Metastatic Liver Carcinoma in the Adrenal Gland (tissue), 2 donors: ENCODE measurements around a stretch of chrX.

DNA sequence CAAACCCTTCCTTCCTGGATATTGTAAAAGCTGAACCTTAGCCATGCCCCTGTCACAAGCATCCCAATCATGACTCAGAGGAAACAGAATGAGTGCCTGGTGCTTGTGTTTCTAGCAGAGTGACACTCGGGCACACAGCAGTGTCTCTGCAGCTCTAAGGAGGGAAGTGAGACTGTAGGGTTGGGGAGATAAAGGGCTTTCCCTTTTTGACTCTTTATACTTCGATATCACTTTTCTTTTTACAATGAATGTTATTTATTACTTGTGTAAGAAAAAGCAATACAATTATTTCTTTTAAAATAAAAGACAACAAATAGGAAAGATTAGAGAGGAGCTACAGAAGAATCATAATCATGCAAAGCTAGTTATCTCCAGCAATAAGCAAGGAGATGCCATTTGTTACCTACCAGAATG lies 83.2 kb downstream of the AKAP4 start:
- PRO-cap, 2 experiments, result no peak in any of the 2 experiments

GRCh38 chrX:50668844-50669405 lies 145.1 kb downstream of the SHROOM4 start:
- PRO-cap, 2 experiments, result no peak in any of the 2 experiments

- PRO-cap, 2 experiments, result no peak in any of the 2 experiments
Observed at GRCh38 chrX:51744109-51744571, 898 bp downstream of the GSPT2 start.

DNA sequence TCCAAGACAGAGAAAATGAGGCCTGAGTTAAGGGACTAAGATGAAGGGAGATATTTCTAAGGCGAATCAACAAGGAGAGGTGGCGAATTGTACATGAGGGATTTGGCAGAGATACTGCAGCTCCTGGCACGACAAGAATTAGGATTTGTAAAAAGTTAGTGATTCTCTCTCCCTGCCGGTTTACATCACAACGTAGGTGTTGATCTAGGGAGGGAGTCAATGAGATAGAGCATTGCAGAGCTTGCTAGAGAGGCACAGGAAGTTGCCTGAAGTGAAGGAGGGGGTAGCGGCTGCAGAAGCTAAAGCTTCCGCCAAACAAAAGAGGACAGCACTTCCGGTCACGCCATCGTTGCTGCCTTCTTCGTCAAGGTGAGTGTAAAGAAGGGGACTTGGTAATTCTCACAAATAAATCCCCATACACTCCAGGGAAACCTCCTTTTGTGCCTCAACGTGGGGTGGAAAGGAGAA lies 59.5 kb downstream of the GSPT2 start:
- PRO-cap, 2 experiments, result no peak in any of the 2 experiments

- PRO-cap, 2 experiments, result no peak in any of the 2 experiments
Observed at GRCh38 chrX:51873770-51874274, 19.6 kb upstream of the MAGED1 start.

DNA sequence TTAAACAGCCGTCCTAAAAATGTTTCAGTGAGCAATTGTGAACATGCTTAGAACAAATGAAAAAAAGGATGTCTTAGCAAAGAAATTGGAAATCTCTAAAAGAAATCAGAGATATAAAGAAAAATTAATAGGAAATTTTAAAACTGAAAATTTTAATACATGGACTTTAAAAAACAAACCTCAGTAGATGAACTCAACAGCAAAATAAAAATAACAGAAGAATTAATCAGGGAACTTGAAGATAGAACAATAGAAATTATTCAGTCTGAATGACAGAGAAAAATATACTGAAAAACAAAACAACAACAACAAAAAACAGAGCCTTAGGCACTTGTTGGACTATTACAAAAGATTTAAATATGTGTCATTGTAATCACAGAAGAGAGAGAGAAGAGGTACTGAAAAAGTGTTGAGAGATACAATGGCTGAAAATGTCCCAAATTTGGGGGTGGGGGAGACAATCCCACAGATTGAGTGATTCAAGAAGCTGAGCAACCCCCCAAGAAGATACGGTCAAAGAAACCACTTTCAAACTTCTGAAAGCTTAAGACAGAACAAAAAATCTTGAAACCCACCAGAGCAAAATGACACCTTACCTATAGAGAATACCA lies 9.6 kb upstream of the MAGED1 start:
- PRO-cap, 2 experiments, result no peak in any of the 2 experiments

DNA sequence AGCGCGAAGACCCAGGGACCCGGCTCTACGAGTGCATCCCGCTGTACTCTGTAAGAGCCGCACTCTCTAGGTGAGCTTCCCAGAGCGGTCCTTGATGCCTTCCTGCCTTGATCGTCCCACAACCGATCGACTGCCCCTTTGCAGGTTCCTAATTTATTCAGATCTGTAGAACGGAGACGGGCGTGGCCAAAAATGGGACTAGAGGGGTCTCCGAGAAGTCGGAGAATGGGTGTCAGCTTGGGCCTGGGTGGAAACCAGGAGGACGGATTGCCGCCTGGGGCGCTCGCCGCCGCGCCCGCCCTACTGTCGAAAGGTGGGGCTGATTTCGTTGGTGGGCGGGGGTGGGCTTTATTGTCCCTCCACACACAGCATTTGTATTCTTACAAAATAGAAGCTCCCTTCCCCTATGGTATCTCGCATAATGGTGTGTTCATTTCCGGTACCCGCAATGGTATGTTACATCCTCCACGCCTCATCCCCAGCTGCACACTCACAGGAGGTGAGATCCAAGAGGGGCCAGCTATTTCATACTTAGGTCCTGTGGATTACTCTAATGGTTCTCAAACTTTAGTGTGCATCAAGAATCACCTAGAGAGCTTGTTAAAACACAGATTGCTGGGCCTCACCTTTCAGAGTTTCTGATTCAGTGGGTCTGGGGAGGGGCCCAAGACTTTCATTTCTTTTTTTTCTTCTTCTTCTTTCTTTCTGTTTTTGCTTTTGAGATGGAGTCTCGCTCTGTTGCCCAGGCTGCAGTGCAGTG lies 42.4 kb upstream of the FAM156A start:
- PRO-cap, 2 experiments, result no peak in any of the 2 experiments

- PRO-cap, 2 experiments, result peak in 2 of 2 experiments; most common minus-strand start chrX:53082110 (in 2)
Observed at GRCh38 chrX:53081642-53082276, 408 bp upstream of the TSPYL2 start.

- PRO-cap, 2 experiments, result no peak in any of the 2 experiments
Observed at GRCh38 chrX:53188836-53189983, 35.8 kb downstream of the KDM5C start.

DNA sequence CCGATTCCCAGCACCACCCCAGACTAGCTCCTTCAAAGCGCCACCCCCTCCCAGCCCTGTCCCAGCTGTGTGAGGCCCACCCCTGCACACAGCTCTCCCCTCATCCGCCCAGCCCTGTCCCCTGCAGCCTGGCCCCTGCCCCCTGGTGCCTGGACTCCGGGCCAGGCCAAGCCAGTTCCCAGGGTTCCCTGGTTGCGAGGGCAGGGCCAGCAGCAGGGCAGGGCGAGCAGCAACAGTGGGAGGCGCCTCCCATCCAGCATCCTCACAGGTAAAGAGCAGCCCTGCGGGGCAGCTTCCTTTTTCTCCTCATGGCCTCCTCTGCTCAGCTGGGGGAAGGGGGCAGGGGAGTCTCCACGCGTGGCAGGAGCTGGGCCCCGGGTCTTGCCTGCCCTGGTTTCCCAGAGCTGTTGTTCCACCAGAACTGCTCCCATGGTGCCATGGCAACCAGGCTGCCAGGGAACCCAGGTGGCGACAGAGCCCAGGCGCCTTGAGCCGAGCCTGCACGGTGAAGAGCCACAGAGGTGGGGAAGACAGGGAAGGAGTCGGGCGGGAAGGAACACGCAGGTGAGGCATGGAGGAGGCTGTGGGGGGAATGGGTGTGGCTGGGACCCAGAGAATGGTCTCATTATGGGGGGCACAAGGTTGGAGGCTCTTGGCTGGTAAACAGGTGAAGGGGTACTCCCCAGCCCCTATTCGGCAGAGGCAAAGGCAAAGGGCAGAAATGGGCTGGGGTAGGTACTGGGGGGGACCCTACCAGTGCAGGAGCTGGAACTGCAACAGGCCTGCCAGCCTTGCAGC lies 31.7 kb upstream of the KDM5C start:
- PRO-cap, 2 experiments, result no peak in any of the 2 experiments

DNA sequence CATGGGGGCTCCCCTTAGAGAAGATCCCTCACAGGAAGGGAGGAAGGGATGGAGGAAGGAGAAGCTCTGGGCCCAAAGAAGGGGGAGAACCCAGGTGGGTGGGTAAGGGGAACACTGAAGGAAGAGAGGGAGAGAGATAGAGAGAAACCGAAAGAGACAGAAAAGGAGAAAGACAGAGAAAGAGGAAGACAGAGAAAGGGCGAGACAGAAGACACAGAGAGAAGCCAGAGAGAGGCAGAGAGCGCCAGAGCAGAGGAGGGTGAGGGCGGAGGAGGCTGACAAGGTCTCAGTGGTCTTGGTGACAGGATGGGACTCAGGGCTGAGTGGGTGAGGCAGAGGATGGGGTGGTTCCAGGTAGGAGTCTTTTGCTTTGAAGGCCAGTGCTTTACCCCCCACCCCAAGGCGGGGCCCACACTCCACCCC lies 40.9 kb downstream of the IQSEC2 start:
- PRO-cap, 2 experiments, result no peak in any of the 2 experiments

GRCh38 chrX:53395848-53396716 lies 26.4 kb downstream of the SMC1A start:
- PRO-cap, 2 experiments, result no peak in any of the 2 experiments

GRCh38 chrX:53414660-53415371 lies 7.6 kb downstream of the SMC1A start:
- PRO-cap, 2 experiments, result no peak in any of the 2 experiments

GRCh38 chrX:53441395-53442589 lies 7.6 kb upstream of the HSD17B10 start:
- PRO-cap, 2 experiments, result peak in 2 of 2 experiments; most common plus-strand start chrX:53441855 (in 1); most common minus-strand start chrX:53441713 (in 2)

GRCh38 chrX:53542274-53542825 lies 108.2 kb upstream of the HSD17B10 start:
- PRO-cap, 2 experiments, result no peak in any of the 2 experiments

- PRO-cap, 2 experiments, result no peak in any of the 2 experiments
Observed at GRCh38 chrX:53556070-53556518, 121.9 kb upstream of the HSD17B10 start.

DNA sequence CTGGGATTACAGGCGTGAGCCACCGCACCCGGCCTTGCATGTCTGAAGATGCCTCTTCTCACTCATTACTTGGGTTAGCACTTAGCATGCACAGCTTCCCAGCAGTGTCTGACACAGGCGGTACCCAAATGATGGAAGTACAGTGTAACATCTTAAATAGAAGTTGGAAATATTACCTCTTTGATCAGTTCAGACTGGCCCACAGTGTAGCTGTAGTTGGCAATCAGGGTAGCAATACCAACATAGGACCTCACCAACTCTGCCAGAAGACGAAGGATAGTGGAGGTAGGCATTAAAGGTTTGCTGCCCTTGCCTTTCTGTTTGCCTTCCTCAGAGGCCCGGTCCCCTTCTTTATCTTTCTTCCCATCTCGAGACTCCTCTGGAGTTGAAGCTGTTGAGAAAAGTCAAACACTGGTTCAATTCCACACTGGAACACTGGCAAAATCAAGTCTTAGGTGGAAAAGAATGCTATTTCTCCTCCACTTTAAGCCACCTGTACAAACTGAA lies 112.9 kb downstream of the HUWE1 start:
- PRO-cap, 2 experiments, result no peak in any of the 2 experiments

DNA sequence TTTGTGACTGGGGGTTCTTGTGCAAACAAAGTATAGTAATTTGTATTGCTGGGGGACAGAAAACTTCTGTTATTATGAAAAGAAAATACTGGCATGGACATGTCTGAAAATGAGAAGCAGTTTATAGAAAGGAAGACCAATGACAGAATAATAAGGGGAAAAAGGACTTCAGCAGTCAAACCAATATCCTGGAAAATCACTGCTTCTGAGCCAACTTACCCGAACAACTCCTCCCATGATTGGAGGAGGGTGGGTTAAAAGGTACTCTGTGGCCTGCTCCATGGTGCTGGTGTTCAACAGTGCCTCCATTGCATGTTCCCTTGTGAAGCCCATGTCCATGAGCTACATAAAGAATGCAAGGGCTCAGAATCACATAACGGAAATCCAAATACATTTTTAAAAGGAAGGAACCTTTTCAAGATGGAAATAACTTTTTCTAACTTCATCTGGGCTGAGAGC lies 95.7 kb downstream of the HUWE1 start:
- PRO-cap, 2 experiments, result no peak in any of the 2 experiments

GRCh38 chrX:53684718-53685187 lies 1.8 kb downstream of the HUWE1 start:
- PRO-cap, 2 experiments, result no peak in any of the 2 experiments

GRCh38 chrX:53831936-53832320 lies 145.4 kb upstream of the HUWE1 start:
- PRO-cap, 2 experiments, result no peak in any of the 2 experiments